Epithelial cell of prostate (primary cell): Measurements from ENCODE around the gene BUB1B.

DNA sequence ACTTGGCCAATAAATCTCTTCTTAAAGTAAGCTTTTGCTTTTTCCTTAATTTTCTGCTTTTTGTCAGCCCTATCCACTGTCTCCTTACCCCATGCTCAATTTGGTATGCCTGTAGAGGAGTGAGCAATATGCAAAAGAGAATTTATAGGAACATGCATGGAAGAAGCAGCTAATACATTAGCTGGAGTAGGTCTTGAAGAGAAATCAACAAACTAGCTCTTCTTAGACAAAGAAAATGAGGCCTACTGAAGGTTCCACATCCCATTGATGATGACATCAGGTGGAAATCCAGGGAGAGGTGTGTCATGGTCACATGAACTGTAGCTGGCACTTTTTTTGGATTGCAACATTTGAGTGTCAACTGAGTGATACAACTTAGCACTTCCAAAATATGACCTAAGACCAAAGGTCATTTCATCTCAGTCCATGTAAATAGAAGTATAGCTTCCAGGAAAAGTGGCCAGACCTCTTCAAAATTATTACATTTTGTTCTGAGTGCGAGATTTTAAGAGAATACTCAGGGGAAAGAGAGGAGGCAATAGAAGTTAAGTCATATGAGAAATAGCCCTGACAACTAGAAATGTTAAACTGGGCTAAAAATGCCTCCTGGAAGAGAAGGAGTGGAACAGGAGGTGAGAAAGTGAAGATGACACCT is 117.2 kb upstream of the MEIS2 start:
- RRBS: no CpG with 5 or more reads among the region's 1 CpG

- RRBS: no CpG with 5 or more reads among the region's 1 CpG
Observed at GRCh38 chr15:37984386-37984856, 50.0 kb downstream of the TMCO5A start.

- RRBS: no CpG with 5 or more reads among the region's 9 CpGs
Observed at GRCh38 chr15:38130616-38131306, 121.9 kb upstream of the SPRED1 start.

- RRBS: no CpG with 5 or more reads among the region's 4 CpGs
Observed at GRCh38 chr15:38260102-38260840, 7.6 kb downstream of the SPRED1 start.

- RRBS: no CpG with 5 or more reads among the region's 5 CpGs
Observed at GRCh38 chr15:38401763-38402152, 52.2 kb upstream of the FAM98B start.

GRCh38 chr15:38557704-38558377 is 6.8 kb downstream of the RASGRP1 start:
- RRBS: no CpG with 5 or more reads among the region's 13 CpGs

DNA sequence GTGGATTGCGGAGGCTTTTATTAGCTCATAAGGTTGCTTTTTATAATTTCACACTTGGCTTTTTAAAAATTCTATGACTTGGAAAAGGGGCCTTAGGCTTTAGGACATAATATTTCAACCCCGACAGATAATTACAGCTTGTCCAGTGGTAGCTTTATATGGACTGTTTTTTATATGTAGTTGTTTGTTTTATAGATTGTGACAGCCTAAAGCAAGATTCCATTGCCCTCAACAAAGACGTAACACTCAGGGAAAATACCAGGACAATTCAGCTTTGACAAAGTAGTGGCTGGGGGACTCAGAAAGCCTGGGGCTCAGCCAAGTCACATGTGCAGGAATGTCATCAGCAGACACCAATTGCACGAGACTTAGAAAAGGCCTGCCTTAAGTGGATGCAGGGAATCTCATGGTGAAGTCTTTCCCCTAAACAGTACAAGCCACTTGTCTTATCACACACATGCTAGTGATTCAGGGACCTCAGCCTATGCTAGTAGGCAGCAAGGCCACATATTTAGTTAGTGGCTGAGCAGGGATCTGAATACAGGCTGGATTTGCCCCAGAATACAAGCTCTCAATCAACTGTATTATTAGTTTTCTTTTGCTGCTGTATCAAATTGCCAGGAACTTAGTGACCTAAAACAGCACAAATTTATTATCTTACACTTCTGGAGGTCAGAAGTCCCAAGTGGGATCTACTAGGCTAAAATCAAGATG is 381.8 kb upstream of the THBS1 start:
- RRBS: no CpG with 5 or more reads among the region's 4 CpGs

DNA sequence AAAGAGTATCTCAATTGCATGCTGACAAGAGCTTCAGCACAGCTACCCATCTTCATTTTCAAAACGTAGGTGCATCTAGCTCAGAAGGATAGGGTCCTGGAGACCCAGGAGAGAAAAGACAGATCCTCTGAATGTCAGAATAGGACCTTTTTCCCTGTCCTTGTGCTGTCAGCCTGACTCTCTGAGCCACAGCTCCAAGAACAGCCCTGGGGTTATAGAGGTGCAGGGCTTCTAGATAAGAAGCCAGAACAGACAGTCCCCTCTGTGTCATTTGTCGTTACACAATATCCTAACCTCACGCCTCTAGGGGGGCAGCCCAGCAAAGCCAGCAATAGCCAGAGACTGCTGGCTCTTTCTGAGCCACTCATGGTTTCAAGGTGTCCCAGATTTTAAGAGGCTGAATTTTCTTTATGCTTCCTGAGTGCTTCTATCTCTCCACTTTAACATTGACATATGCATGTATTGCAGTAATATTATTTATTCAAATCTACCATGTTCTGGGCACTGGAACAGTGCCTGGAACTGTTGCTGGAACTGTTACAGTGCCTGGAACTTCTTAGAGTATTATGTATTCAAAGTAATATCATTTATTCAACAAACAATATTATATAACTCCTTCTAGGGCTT is 153.1 kb upstream of the THBS1 start:
- RRBS: no CpG with 5 or more reads among the region's 3 CpGs

GRCh38 chr15:39472464-39473808 is 107.9 kb upstream of the THBS1 start:
- RRBS: no CpG with 5 or more reads among the region's 17 CpGs

DNA sequence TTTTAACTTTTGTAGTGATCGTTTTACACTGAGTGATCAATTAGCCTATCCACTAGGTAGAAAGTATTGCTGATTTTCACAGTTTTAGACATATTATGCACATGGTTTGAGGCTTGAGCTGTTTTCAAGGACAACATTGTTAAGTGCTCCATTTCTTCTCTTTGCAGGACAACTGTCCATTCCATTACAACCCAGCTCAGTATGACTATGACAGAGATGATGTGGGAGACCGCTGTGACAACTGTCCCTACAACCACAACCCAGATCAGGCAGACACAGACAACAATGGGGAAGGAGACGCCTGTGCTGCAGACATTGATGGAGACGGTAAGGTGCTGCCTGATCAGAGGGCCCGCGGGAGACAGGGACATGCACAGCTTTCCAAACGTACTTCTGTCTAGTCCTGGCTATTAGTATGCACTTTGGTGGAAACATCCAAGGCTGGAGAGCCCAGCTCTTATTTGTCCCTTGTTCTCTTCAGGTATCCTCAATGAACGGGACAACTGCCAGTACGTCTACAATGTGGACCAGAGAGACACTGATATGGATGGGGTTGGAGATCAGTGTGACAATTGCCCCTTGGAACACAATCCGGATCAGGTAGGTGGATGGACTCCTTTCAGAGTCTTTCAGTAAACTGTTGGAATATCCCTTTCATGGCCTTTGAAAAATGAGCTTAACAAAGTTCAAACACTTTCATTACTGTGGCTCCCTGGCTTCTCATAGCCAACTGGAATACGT is 10.3 kb downstream of the THBS1 start:
- RRBS: no CpG with 5 or more reads among the region's 11 CpGs

DNA sequence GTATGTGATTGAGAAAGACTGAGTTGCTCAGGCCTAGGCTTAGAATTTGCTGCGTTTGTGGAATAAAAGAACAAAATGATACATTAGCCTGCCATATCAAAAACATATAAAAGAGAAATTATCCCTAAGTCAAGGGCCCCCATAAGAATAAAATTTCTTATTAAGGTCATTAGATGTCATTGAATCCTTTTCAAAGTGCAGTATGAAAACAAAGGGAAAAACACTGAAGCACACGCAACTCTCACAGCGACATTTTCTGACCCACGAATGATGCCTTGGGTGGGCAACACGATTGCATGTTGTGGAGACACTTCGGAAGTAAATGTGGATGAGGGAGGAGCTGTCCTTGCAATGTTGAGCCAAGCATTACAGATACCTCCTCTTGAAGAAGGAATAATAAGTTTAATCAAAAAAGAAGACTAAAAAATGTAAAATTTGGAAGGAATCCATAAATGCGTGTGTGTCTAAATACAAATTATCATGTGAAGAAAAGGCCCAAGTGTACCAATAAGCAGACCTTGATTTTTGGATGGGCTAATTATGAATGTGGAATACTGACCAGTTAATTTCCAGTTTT is 16.8 kb downstream of the THBS1 start:
- RRBS: no CpG with 5 or more reads among the region's 7 CpGs

DNA sequence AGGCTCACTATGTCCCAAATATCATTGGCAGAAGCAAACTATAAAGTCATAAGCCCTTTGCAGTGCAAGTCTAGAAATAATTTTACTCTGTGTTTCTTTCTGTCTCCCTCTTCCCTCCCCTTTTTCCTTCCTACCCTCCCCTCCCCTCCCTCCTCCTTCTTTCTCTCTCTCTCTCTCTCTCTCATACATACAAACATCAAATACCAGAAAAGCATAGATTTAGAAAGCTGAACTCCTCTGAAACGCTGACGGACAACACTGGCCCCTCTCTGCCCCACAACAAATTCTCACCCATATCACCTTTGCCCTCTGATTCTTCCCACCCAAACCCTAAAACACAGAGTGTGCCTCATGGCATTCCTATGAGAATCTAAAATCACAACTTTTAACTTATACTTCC is 18.5 kb downstream of the THBS1 start:
- RRBS: no CpG with 5 or more reads among the region's 2 CpGs

GRCh38 chr15:39621192-39621657 is 40.3 kb downstream of the THBS1 start:
- RRBS: no CpG with 5 or more reads among the region's 1 CpG

GRCh38 chr15:39629820-39630454 is 49.1 kb downstream of the THBS1 start:
- RRBS: no CpG with 5 or more reads among the region's 5 CpGs

- RRBS: no CpG with 5 or more reads among the region's 4 CpGs
Observed at GRCh38 chr15:40046822-40047250, 7.9 kb upstream of the SRP14 start.

GRCh38 chr15:40052395-40053026 is 13.5 kb upstream of the SRP14 start:
- RRBS: no CpG with 5 or more reads among the region's 9 CpGs

DNA sequence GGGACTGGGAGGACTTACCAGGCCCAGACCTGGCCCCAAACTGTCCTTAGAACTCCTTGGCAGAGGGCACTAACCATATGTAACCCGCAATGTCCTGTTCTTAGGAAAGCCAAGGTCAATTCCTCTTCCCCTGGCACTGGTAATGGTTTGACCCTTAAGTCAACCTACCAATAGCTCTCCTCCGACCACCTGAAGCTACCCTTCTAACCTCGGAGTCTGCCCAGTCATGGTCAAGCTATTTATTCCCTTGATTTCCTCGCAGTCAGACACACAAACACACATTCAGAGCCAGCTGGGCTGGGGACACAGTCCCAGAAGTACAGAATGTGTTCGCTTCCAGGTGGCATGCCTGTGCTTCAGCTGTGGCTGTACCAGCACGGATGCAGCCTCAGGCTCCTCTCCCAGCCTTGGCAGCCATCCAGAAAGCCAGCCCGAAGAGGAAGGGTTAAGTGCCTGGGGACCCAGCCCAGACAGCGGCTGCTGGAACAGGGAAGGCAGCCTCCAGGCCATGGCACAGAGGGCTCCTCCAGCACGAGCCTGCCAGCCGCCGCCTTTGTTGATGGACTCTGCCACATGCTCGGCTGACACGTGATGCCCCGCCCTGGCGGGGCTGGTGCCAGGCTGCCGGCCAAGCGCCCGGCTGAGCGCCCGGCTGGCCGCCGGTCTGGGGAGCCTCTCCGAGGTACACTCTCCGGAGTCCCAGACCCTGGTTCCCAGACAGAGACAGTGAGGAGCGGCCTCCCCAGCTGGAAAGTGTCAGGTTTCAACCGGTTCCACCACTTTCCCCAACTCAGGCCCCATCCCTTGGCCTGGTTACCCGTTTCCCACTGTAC is 5.5 kb downstream of the BMF start:
- RRBS: under 1% methylated on average over 3 of the region's 27 CpGs

DNA sequence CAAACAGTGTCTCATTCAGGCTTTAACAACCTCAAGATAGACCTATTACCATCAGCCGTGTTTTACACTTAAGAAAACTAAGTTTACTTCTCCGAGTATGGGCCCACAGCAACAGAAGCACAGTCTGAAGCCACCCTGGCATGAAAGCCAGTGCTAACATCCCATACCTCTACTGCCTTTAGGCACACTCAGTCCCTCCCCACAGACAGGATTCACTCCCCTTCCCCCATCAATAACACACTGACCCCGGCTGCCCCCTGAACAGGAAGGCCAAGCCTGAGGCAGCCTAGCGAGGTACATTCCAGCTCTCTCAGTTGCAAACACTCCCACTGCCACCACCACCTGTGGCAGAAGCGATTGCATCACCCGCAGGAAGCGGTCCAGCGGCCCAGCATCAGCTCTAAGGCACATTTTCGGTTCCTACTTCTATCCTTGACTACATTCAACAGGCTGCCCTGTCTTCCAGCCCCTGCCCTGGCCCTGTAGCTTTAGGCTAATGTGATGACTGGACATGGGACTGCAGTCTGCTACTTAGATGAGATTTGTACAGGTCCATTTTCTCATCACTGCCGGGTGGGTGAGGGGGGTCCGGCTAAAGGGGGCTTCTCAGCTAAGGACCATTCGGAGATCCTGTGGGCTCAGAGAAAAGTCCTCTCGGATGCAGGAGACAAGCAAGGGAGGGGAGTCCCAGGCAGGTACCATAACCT is 7.1 kb upstream of the BMF start:
- RRBS: no CpG with 5 or more reads among the region's 13 CpGs

GRCh38 chr15:40160615-40161766 is at the start of gene BUB1B:
BUB1B (plus strand) TSS chr15:40161069.
- RRBS: no CpG with 5 or more reads among the region's 56 CpGs

DNA sequence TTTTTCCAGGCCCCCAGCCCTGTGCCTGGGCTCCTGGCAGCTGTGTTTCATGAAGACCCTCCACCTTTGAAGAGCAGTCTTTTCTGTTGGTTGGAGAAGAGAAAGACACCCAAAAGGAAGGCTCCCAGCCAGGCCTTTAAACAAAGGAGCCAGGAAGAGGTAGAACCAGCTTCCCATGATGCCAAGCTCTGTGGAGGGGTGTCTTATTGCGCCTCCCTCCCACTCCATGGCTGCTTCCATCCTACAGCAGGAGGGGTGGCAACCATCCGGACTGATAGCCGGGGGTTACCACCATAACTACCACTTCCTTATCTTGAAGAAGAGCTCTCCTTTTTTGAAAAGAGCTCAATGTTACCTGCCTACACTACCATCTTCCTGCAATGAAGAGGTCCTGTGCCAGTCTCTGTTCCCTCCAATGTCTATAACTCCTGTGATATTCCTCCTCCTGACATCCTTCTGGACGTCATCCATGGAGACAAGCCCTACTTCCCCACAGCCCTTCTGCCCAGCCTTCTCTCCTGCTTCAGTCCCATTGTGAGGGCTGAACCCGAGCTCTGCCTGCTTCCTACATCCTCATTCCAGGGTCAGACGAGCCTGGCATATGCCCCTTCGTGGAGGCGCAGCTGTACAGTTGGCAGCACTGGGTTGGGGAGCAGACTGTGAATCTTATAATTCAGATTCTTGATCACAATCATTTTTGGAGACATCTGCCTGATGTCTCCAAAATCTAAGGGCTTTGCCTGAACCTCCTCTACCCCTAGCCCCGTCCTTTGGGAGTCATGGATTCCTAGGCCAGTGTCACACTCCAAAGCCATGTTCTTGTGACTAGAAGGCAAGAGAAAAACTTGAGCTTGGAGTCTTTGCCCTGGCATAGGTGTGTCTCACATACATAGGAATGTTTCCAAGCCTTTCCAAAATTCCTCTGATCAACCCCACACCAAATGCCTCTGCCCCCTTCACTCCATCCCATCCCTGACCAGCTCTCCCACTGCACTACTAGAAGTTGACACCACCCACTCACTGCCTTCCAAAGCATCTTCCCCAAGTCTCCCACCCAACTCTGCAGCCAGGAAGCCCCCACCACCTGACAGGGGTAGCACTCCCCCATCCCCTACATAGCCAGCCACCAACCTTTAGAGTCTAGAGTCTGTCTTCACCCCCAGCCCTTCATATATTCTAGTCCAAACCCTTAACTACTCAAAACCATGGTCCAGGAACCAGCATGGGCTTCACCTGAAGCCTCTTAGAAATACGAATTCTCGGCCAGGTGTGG is 8.3 kb downstream of the CCDC9B start:
- RRBS: no CpG with 5 or more reads among the region's 11 CpGs